Ureter (tissue), 1 donor: ENCODE data around the gene HCLS1.

GRCh38 chr3:121660189-121661281 lies at the start of gene HCLS1:
Gene HCLS1, minus strand, starts transcription at chr3:121660903.
- PRO-cap, result unidirectional peak, minus-strand start at chr3:121660898

DNA sequence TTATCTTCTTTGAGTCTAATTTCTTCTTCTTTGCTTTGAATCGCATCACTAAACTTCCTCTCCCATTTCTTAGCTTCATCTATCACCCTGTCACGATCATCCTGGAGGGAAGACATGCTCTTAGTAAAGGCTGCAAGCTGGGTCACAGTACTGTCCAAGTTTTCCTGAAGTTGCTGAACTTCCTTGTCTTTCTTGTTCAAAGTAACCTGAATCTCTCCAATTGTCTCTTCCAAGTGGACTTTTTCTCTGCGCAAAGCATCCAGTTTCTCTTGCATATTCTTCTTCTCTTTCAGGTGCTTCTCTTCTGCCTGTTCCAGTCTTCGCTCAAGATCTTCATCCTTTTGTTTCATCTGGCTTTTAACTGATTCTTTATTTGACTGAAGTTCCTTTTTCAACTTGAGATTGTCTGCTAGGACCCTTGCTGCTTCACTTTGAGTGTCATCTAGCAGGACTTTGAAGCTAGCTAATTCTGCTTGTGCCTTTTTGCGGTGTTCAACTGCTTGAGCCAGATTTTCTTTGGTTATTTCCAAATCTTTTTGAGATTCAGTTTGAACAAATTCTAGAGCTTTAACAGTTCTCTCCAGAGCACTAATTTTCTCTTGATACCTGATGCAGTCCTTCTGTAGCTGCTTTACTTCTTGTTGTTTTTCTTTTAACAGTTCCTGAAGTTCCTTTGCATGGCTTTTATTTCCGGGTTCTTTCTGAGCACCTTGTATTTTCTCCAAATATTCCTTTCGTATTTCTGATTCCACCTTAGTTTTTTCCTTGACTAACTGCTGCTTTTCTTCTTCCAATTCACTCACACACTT lies 33.3 kb upstream of the HCLS1 start:
- PRO-cap, result no peak

DNA sequence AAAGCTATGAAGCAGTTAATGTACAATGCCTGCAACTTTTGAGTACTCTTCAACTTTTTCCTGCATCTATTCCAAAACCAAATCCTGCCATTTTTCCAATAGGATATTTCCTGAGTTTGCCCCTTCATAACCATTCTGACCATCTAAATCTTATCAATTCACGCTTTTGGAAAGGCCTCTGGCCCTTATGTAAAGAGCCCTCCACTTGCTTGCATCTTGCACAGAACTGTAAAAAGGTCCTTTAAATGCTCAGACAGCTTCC lies 1.1 kb downstream of the GOLGB1 start:
- PRO-cap, result no peak

DNA sequence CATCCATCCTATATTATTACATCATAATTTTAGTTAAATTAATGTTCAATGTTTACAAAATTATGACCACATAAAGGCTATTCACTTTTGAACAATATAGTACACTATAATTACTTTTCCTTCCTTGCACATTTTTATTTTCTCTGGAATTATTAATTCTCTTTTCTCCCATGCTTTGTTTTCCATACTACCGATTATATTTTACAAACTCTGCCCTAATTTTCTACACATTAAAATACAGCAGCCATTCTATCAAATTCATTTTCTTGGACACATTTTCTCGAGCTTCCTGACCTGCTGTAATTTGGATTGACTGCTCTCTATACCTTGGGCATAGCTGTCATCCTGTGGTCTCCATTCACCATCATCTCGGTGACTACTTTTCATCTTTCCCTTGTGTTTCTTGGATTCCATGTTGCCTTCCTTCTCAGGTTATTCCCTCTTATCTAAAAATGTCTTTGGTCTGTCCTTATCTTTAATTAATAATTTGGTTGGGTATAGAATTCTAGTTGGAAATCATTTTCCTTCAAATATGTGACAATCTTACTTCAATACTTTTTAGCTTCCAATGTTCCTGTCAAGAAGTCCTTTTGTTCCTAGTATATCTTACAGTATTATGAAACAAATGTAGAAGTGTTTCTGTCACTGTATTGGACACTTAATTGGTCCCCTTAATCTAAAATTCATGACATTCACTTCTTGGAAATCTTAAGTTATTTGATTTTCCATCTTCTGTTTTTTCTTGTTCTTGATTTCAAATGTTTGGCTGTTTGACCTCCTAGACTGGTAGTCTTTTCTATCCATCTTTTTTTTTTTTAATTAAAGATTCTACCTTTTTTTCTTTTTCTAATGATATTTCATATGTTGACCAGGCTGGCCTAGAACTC lies 34.1 kb upstream of the GOLGB1 start:
- PRO-cap, result no peak

GRCh38 chr3:121836034-121836404 lies 1.0 kb downstream of the EAF2 start:
- PRO-cap, result no peak

DNA sequence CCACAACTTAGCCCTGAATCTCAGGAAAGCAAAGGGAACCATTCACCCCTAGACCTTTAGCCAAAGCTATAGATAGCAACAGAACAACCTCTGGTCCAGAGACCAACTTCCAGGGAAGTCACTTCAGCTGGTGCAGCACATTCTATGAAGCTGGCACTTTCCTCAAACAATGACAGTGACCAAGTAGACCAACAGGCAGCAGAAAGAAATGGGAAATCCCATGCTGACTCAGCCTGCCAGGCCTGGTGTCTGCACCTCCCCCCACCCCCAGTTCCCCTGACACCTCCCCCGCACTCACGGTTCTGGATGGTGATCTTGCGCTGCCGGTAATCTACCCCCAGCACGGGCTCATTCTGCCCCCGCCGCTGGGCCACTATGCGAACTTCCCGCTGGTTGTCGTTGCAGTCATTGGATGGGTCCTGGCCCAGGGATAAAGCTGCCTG lies 17.1 kb downstream of the ILDR1 start:
- PRO-cap, result no peak

GRCh38 chr3:122105709-122105998 lies 50.5 kb downstream of the CD86 start:
- PRO-cap, result no peak

- PRO-cap, result no peak
These were observed 18.4 kb downstream of the KPNA1 start for GRCh38 chr3:122496289-122496877.

GRCh38 chr3:122575917-122577108 lies 1.1 kb upstream of the PARP15 start:
- PRO-cap, result no peak

DNA sequence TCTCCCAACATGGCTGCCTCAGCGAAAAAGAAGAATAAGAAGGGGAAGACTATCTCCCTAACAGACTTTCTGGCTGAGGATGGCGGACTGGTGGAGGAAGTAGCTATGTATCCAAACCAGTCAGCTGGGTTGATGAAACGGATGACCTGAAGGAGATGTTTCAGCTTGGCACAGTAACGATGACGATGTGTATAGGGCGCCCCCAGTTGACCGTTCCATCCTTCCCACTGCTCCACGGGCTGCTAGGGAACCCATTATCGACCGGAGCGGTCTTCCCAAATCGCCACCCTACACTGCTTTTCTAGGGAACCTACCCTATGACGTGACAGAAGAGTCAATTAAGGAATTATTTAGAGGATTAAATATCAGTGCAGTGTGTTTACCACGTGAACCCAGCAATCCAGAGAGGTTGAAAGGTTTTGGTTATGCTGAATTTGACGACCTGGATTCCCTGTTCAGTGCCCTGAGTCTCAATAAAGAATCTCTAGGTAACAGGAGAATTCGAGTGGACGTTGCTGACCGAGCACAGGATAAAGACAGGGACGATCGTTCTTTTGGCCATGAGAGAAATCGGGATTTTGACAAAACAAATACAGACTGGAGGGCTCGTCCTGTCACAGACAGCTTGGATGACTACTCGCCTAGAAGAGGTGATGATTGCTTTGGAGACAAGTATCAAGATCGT lies 19.9 kb upstream of the PARP14 start:
- PRO-cap, result no peak

DNA sequence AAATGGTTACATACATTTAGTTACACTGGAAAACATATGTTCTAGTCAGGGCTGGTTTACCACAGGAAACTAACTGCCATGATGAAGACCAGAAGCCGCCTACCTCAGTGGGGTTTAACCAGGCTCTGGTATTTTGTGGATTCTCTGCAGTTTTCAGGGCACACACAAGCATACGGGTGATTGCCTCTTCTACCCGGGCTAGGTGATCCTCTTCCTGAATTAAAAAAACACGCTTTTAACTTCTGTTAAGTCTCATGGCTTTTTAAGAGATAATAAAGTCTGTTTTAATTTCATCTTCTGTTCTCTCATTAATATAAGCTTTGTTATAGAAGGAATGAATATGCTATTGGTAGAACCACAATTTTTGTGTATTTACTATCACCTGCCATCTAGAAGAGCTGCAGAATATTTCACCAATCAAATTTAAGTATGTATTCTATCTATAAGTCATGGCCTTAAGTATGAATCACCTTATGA lies 52.7 kb downstream of the HSPBAP1 start:
- PRO-cap, result no peak

DNA sequence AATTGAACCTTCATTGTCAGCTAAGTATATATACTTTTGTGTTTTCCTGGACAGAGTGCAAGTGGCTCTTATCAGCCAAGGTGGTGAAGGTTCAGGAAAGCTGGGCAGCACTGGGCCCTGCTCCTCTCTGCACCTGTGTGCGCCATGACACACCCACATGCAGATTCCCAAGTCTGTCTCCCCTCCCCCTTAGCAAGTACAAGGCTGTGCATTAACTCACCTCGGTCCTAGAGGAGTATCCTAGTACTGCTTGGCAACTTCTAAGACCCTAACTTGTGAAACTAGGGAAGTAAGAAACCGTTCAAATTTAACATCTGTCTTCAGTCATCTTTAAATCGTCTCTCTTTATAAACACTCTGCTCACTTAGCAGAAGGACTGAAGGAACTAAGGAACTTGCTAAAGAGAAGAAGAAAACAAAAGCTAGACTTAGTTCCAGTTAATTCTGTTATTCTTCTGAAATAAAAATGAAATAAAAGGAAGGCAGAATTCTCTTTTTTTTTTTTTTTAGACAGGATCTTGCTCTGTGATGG lies 85.9 kb downstream of the SLC49A4 start:
- PRO-cap, result no peak

- PRO-cap, result no peak
These were observed 58.0 kb downstream of the SEMA5B start for GRCh38 chr3:122969468-122969983.

DNA sequence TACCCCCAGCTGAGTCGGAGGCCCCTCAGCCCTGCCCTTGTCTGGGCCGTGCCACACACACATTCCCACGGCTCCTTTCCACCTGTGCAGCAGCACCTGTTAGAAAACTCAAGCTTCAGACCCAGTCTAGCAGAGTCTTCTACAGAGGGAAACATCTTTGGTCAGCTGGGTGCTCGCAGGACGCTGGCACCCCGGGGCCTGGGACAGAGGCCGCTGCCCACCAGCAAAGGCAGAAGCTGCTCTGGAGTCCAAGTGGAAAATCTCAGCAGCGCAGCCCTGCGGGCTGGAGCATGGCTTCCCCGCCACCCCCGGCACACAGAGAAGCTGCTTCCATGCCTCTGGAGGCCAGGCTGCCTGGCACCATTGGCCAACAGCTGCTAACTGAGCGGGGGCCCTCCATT lies 82.5 kb downstream of the SEC22A start:
- PRO-cap, result no peak

GRCh38 chr3:123384743-123385463 lies 64.0 kb downstream of the ADCY5 start:
- PRO-cap, result no peak

DNA sequence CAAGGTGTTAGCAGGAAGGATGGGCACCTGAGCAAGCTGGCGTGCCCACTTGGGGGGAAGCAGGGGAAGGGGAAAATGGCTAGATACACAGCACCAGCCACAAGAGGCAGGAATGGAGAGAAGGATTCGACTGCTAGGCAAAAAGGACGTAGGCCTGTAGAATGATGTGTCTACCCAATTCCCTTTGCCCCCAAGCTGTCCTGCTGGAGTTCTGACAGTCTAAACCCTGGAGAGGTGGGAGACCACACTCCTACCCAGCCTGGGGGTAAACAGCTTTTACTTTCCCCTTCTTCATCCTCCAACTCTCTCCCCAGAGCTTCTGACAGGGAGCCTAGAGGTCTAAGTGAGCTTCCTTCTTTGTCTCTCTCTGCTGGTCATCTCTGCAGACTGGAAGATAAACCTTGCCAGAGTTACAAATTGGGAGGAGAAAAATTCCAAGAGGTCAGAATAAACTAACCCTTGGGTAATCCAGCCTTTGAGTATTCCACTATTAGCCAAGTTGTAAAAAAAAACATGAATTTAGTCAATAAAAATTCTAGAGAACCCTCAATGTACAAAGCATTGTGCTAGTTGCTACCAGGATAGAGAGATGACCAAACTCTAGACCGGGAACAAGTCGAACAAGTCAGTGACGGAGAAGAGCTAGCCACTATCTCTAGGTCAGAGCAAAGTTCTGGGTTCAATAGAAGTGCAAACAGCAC lies 2.0 kb upstream of the ADCY5 start:
- PRO-cap, result no peak

DNA sequence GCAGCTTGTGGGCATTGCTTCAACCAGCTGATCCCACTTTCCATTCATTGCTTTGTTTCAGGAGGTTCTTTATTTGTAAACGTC lies 877 bp upstream of the HACD2 start:
- PRO-cap, result no peak

GRCh38 chr3:123628705-123628938 lies 43.8 kb upstream of the HACD2 start:
- PRO-cap, result no peak

GRCh38 chr3:123691994-123692652 lies 107.3 kb upstream of the HACD2 start:
- PRO-cap, result no peak

GRCh38 chr3:123697617-123698305 lies 112.9 kb upstream of the HACD2 start:
- PRO-cap, result no peak